Breast (tissue), 4 donors: ENCODE measurements around a stretch of chr3.

DNA sequence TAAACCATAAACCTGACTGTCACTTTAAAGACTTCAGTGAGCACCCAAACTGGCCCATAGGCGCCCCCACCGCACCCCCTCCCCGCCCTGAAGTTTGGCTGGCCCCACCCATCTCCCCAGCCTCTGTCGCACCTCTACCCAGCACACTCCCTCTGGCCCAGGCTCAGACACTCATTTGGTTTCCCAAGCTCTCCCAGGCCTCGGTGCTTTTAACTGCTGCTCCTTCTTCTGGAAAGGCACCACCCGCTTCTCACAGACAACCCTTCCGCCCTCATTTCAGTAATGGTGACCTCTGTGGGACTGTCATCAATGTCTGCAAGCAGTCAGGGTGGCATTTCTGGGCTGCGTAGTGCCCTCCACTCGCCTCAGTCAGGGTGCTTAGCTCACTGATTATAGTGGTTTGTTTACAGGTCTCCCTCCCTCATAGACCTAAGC is 367.6 kb upstream of the TRIM42 start:
- PRO-cap, 3 experiments: no peak in any of the 3 experiments
- RRBS: no CpG with 5 or more reads among the region's 9 CpGs

DNA sequence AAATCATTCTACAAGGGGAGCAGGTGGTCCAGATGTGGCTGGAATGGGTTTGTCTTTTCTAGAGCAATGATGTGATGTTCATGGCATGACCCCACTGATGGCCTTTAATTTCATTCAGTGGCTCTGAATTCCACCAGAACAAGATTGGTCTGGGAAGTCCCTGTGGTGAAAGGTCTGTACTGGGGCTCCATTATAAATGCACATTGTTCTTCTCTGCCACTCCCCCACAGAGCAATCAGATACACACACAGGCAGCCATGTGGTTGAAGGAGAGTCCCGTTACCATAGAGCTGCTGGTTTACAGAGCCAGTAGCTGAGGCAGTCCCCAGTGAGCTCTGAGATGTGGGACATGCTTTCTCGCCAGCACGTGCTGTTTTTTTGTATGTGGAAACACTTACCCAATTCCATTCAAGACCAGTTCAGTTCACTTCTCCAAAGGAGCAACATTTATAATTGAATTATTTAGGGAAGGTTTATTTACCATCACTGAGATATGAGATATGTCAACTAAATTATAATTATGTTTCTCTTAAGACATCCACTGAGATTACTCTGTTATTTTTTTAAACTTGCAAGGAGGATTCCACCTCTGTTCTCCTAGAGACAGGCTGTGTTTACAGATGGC is 172.6 kb upstream of the TRIM42 start:
- PRO-cap, 3 experiments: no peak in any of the 3 experiments
- RRBS: no CpG with 5 or more reads among the region's 3 CpGs

GRCh38 chr3:141093700-141094662 is 42.8 kb downstream of the SPSB4 start:
- PRO-cap, 3 experiments: no peak in any of the 3 experiments
- RRBS: no CpG with 5 or more reads among the region's 13 CpGs

DNA sequence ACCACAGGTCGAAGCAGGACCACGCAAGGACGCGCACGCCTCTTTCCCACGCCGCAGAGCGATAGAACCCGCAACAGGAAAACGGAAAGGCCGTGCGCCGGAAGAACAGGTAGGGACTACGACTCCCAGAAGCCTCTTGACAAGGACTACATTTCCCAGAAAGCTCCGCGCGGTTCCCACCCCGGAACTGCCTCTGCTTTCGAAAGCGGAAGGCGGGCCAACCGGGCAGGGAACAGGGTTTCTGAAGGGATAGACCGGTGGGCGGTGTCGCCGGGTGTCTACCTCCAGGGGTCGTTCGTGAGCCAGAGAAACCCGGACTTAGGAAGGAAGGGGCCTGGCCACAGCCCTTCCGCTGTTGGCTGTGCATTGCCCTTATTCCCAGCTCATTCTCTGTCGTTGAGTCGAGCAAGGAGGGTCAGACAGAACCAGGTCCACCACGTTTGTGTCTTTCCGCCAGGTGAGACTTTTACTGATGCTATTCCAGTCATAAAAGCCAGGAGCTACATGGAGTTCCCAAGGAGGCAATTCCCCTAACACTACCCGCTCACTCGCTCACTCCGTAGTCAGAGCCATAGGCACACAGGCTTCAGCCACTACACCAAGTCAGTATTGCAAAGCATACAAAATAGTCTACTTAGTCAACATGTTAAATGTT is 56.5 kb upstream of the ZBTB38 start:
- PRO-cap, 3 experiments: peak in 3 of 3 experiments; most common plus-strand start position 228 of the sequence (in 2); most common minus-strand start position 63 of the sequence (in 2)
- RRBS: under 1% methylated on average over 9 of the region's 37 CpGs

DNA sequence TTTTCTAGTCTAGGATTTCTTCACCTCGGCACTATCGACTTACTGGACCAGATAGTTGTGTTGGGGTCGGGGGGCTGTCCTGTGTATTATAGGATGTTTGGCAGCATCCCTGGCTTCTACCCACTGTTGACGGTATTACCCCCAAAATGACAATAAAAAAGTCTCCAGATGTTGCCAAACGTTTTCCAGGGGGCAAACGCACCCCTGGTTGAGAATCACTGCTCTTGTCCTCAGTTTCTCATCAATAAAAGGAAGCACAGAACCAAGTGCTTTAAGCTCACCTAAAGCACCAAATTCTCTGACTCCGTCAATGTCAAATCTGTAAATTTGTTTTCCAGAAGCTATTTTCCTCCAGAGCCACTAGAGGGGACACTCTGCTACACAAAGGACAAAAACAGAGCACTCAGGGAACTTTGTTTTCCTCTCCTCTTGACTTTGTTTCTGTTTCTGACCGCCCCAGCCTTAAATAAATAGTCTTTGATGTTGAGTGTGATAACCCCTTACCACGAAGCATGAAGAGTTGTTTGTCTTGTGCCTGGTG is 7.6 kb upstream of the ZBTB38 start:
- PRO-cap, 3 experiments: no peak in any of the 3 experiments
- RRBS: no CpG with 5 or more reads among the region's 9 CpGs

- PRO-cap, 3 experiments: no peak in any of the 3 experiments
- RRBS: no CpG with 5 or more reads among the region's 14 CpGs
Observed at GRCh38 chr3:141383504-141384274, 15.4 kb downstream of the ZBTB38 start.

DNA sequence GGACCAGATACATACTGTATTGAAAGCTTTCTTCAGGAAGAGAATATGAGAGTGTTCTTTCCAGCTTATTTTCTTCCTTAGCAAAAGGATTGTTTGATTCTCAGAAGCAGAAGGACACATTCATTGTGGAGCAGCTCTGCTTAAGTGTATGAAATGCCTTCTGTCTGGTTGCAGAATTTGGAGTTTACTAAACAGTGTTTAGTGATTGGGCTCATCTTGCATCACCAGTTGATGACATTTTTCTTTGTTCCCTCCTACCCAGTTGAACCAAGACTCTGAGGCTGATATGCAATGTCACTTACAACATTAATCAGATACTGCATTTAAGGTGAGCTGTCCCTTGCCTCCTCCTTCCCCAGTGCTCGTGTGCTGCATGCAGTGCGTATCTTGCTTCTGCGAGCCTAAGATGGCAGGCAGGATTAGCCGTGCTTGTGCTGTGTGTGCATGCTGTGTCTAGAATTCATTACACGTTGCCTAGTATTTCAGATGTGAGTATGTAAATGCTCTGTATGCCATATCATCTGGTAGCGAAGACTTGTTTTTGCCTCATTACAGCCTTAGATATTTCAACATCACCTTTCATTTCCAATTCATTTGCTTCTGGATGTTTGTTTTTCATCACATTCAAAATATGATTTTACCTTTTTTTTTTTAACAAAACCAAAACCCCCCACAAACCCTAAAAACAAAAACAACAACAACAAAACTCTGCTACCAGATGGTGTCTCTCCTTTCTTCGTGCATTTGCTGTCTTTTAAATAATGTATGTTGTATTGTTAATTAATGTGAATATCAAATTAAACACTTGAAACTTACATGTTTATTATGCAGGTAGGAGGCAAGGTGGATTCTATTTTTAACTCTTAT is 18.5 kb downstream of the ZBTB38 start:
- PRO-cap, 3 experiments: no peak in any of the 3 experiments
- RRBS: no CpG with 5 or more reads among the region's 7 CpGs

DNA sequence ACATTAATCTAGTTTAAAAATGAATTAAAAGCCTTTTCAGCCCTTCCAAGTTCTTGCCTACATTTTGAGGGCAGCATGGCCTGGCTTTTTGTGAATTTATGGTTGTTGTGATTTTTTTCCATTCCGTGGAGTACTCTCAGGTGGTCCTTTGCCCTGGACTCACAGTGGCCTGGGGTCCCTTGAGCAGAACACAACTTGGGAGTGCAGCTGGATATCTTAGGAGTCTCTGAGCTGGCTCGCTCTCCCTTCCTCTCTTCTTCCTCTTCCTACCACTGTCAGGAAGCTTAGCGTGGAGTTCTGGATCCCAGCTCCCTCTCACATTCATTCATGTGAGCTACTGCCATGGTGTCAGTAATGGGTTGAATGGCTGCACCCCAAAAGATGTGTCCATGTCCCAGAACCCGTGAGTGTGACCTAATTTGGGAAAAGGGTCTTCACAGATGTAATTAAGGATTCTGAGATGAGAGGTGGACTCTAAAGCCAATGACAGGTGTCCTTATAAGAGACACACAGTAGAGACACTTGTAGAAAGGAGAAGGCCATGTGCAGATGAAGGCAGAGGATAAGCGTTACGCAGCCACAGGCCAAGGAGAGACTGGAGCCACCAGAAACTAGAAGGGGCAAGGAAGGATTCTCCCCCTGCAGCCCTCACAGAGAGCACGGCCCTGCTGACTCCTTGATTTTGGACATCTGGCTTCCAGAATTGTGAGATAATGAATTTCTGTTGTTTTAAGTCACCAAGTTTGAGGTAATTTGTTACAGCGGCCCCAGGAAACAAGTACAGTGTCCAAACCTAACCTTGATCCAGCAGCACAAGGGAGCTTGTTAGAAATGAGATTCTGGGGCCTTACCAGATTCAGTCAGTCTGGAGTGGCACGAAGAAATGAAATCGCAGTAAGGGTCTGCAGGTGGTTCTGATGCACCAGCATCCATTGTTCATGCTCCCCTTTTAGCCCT is 48.2 kb downstream of the ZBTB38 start:
- PRO-cap, 3 experiments: no peak in any of the 3 experiments
- RRBS: no CpG with 5 or more reads among the region's 10 CpGs

DNA sequence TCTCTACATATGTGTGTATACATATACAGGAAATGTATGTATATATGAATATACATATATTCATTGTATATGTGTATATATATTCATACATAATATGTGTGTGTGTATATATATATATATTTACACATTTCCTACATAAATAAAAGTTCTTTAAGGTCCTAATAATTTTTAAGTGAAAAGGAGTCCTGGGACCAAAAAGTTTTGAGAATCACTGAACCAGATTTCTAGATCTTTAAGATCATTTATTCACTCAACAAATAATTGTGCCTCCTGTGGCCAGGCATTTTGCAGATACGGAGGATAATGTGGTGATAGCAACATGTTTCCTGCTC is 542 bp upstream of the RNF7 start:
- PRO-cap, 3 experiments: no peak in any of the 3 experiments
- RRBS: no CpG with 5 or more reads among the region's 1 CpG

- PRO-cap, 3 experiments: no peak in any of the 3 experiments
Observed at GRCh38 chr3:141740506-141740879, 2.4 kb downstream of the RNF7 start.

DNA sequence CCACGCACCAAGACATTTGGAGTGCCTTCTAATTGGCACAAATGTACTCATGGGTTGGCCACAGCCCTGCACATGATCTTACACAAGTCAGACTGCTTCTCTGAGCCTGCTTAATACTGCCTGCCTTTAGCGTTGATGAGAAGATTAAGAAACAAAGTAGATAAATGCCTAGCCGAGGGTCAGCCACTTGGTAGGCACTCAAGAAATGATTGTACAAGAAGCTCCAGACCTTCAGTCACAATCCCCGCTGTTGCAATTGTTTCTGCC is 32.9 kb downstream of the GRK7 start:
- PRO-cap, 3 experiments: no peak in any of the 3 experiments
- RRBS: no CpG with 5 or more reads among the region's 4 CpGs

- PRO-cap, 3 experiments: peak in 1 of 3 experiments; most common plus-strand start chr3:141914345 (in 1)
- RRBS: no CpG with 5 or more reads among the region's 6 CpGs
Observed at GRCh38 chr3:141914092-141915196, 38.0 kb downstream of the ATP1B3 start.

- PRO-cap, 3 experiments: no peak in any of the 3 experiments
- RRBS: no CpG with 5 or more reads among the region's 3 CpGs
Observed at GRCh38 chr3:141921127-141921815, 44.8 kb downstream of the ATP1B3 start.

GRCh38 chr3:141940032-141940860 is 63.8 kb downstream of the ATP1B3 start:
- PRO-cap, 3 experiments: no peak in any of the 3 experiments
- RRBS: no CpG with 5 or more reads among the region's 15 CpGs

DNA sequence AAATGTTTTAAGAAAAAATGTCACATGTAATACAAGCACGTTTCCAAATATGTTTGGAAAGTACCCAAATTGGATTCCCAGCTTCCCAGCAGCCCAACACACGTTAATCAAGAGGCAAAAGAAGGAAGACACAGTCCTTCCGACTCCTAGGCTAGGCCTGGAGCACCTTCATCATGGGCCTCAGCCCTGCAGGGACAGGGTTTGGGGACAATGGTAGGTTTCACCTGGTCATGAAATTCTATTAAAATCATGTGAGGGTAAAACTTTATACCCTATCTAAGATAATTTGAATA is 83.9 kb downstream of the ATP1B3 start:
- PRO-cap, 3 experiments: no peak in any of the 3 experiments
- RRBS: no CpG with 5 or more reads among the region's 3 CpGs

GRCh38 chr3:142014915-142015813 is 134.2 kb downstream of the TFDP2 start:
- PRO-cap, 3 experiments: no peak in any of the 3 experiments
- RRBS: no CpG with 5 or more reads among the region's 5 CpGs

DNA sequence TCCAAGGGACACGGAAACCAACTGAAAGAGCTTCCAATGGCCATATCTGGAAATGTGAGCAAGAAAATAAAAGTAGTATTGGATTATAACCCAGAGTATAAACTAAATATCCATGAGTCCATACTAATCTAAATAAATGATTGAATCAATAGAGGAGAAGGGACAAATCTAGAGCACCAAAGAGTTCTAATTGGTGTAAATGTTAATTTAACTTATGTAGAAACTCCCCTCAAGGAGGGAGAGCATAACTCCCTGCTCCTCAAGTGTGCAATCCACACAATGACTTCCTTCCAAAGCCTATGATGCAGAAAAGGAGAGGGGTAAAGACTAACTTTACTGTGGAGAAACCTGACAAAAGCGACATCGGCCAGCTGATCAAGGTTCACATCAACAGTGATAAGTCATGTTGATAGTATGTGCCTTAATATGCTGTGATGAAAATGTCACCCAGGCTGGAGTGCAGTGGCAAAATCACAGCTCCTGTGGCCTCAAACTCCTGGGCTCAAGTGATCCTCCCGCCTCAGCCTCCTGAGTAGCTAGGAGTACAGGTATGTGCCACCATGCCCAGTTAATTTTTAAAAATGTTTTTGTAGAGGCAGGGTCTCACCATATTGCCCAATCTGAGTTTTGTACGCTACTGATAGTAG is 76.6 kb downstream of the TFDP2 start:
- PRO-cap, 3 experiments: no peak in any of the 3 experiments
- RRBS: no CpG with 5 or more reads among the region's 5 CpGs

- PRO-cap, 3 experiments: no peak in any of the 3 experiments
- RRBS: no CpG with 5 or more reads among the region's 3 CpGs
Observed at GRCh38 chr3:142147832-142148373, 1.4 kb downstream of the TFDP2 start.

- PRO-cap, 3 experiments: peak in 1 of 3 experiments; most common plus-strand start chr3:142215372 (in 1); most common minus-strand start chr3:142215305 (in 1)
- RRBS: no CpG with 5 or more reads among the region's 3 CpGs
Observed at GRCh38 chr3:142215174-142215478, 10.3 kb downstream of the GK5 start.

- PRO-cap, 3 experiments: no peak in any of the 3 experiments
- RRBS: no CpG with 5 or more reads among the region's 7 CpGs
Observed at GRCh38 chr3:142445628-142446433, 2.0 kb downstream of the XRN1 start.